Camera-type eye (tissue), 1 donor: Measurements from ENCODE around the gene FAF2.

DNA sequence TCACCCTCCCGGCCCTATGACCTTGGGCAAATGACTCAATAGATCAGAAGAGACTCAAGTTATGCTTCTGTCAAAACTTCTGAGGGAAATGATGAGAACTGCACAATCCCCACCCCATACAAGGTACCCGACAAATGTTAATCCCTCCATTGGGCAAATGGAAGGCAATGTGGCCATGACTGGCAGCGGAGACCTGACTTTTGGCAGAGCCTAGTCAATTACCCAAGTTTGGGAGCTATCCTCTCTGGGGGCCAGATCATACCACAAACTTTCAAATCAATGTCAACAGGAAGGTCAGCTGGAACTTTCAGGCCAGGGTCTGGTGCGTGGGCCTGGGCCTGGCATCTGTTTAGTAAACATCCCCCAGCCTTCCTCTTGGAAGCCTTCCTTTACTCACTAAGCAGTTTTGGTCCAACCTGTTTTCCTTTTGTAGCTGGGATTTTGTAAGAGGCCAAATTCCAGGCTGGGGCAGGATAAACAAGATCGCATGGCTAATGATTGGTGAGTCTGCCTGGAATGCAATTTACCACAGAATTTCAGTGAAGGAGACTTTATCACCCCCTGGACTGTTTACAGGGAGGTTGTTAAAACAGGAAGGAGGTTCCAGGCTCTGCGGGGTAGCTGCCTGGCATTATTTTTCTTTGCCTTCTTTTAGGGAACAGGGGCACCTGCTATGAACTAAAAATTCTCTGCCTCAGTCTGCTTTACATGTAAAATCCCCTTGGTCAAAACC is 64.1 kb upstream of the CPEB4 start:
- RAMPAGE, long total RNA: no peak

DNA sequence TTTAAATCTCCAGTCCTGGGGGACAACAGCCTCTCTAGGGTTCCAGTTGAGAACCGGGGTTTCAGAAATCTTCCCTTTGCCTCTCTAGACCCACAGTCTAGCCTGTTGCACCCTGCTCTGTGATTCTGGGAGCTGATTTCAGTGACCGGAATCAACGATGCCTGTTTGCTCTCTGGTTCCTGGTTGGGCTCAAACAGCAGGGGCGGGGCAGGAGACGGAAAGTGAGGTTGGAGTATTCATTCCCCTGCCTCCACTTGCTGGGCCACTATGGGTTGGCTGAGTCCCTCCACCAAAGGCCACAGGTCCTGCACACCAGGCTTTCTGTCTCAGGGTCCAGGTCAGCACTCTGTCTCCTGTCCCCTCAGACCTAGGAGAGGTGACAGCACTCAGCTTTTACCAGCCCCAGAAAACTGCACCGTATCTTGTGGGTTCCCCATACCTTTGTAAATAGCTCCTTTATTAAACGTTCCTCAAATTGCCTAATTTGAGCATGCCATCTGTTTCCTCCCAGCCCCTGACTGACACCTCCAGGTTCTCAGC is 23.7 kb upstream of the CPEB4 start:
- RAMPAGE, long total RNA: no peak

GRCh38 chr5:173865618-173866069 is 22.5 kb upstream of the CPEB4 start:
- RAMPAGE, long total RNA: no peak

DNA sequence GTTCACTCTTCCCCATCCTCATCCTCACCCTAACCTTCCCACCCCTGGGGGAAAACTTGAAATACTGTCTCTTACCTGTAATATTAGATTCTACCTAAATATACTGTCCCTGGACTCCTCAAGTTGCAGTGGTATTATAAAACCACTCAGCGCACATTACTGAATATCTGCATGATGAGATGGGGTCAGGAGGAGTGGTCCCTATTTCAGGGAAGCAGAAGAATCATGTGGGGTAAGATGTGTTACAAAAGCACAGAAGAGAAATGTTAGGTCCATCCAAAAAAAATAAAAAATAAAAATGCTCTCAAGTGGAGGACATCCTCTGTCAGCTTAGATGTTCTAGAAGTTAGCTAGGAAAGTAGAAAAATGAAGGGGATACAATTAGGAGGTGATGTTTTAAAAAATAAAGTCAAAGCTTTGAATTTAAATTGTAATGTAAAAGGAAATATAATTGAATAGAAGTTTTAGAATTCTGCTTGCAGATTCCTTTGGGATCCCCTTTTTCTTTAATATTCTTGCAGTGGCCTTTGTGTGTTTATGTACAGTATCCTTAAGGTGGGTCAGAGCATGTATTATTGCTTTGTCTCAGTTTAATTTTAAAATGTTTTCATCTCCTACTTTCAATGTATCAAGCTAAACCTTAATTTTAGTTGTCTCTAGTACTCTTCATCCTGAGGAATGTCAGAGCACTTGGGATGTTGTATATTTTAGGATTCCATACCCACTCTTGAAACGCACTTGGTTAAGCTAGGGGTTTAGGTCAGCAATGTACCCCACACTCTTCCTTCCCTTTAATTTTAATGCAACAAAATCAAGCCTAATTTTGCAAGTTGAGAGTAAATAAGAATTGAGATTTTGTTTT is 20.5 kb downstream of the CPEB4 start:
- RAMPAGE, long total RNA: no peak

DNA sequence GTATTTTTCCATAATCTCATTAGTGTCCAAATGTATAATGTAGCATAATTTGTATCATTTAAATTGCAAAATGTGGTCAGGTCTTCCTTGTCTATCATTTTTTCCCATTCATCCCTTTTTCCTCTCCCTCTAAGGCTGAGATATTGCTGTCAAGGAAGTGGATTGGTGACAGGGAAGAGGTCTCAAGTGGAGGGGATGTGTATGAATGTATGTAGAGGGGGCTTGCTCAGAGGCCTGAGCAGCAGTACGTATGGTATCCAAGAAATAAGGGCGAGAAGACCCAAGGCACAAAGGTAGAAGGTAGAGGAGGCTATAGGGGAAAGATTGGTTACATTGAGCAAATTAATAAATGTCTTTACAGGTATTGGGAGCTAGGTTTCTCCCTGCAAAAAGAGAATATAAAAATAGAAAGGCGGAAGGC is 41.8 kb upstream of the C5orf47 start:
- RAMPAGE, long total RNA: no peak

GRCh38 chr5:174188310-174188876 is 142.9 kb downstream of the NSG2 start:
- RAMPAGE, long total RNA: no peak

- RAMPAGE, long total RNA: no peak
Observed at GRCh38 chr5:174273275-174273736, 227.8 kb downstream of the NSG2 start.

- RAMPAGE, long total RNA: no peak
Observed at GRCh38 chr5:174608405-174608814, 116.0 kb upstream of the MSX2 start.

- RAMPAGE, long total RNA: no peak
Observed at GRCh38 chr5:174708643-174708994, 15.8 kb upstream of the MSX2 start.

DNA sequence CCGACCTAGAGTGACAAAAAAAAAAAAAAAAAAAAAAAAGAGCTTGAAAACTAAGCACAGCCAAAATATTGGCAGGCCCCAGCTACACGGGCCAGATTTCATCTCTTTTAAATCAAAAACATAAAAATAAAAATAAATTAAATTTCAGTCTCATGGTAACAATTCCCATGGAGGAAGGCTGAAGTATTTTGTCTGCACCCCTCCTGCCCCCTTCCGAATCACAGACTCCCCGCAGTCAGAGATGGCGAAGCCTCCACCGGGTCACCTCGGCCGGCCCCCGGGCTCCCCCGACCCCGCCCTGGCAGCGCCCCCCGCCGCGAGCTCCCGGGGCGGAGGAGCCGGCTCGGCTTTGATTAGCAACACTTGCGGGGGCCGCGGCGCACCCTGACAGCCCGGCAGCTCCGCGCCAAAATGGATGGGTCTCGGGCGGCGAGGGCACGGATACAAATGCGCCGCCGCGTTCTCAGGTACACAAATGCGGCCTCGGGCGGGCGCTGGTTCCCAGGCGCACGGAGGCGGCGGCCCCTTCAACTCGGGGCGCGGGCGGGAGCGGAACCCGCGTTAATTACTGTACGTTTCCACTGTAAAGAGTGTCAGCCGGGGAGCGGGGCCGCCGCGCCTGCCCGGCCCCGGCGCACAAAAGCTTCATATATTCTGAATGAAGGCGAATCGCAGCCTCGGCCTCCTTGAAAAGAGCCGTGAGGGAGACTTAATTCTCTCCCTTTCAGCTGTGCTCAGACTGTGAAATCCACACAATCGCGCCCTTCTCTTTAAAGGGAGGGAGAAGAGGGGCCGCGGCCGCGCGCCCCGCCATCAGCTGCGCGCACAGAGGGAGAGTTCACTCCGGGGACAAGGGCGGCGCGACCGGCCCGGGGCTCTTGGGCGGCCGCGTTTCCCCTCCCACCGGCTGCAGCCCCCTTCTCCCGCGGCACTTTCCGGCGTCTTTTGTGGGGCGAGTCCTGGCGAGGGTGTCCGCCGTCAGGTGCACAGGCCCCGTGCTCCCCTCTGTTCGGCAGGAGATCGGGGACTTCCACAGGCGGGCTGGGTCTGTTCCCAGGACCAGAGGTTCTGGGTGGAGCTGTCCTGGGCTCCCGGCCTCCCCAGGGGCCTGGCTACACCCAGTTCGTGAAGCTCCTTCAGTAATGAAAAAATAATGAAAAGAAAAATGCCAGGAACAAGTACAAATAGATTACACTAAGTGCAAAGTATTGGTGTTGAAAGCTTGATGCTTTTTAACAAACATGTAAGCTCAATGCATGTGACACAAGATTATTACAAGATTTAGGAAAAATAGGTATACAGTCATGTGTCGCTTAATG is 27.0 kb downstream of the MSX2 start:
- RAMPAGE, long total RNA: no peak

DNA sequence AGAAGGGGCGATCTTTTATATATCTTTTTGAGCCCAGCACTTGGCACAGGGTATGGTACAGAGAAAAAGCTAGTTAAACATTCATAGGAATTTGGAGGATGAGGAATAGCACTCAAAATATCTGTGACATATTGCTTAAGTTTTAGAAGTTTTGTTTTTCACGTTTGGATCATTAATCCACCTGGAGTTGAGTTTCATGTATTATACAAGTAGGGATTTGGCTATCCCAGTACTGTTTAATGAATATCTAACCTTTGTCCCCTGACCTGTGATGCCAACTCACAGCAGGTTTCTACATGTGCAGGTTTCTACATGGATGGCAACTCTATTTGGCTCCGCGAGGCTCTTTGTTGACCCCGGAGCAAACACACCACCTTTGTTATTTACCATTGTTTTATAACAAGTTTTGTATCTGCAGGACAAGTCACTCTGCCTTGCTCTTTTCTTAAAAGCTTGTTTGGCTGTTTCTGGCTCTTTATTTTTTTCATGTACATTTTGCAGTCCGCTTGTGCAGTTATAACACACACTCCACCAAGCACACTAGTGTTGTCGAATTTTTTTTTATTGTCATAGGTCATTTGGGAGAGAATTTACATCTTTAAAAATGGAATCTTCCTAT is 926 bp upstream of the SFXN1 start:
- RAMPAGE, long total RNA: no peak

- RAMPAGE, long total RNA: no peak
Observed at GRCh38 chr5:175478721-175479557, 579 bp downstream of the SFXN1 start.

GRCh38 chr5:175572863-175573470 is 84.9 kb upstream of the HRH2 start:
- RAMPAGE, long total RNA: no peak

DNA sequence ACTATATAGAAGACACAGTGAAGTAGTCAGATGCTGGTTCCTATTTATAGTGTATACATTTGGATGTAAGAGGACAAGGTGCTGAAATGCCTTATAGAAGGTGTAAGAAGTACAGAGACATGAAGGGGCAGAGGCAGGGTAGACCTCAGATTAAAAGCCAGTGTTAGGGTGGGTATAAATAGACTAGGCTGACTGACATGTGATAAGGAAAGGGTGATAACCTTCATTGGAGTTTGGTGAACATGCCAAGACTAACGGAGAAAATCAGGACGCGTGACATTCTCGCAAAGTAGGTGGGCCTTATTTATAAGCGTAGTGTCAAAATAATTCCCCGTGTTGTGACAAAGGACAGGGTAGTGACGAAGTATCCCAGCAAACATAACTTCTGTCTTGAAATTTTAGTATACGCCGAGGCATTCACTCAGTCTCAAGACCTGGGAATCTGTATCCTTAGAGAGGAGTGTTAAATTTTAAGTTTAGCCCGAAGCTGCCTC is 59.0 kb upstream of the HRH2 start:
- RAMPAGE, long total RNA: no peak

DNA sequence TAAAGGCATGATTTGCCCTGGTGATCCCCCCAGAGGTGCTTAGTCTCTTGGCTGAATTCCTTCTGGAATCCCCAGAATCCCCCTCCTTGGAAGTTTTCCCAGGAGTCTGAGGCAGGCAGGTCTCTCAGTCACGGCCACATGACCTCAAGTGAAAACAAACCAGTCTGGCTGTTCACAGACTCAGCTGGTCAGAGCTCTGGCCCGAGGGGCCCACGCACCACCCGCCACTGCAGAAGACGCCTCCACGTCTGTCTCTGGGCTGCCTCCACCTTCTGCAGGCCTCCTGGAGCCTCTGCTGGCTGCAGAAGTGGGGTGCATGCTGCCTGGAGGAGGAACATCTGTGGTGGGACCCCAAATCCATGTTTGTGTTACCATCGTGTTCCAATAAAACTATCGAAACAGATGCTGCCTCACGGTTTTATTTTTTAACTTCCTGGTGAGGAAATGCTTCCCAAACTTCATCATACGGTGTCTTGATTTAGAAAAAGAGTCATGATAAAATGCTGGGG is 52.5 kb downstream of the HRH2 start:
- RAMPAGE, long total RNA: no peak

DNA sequence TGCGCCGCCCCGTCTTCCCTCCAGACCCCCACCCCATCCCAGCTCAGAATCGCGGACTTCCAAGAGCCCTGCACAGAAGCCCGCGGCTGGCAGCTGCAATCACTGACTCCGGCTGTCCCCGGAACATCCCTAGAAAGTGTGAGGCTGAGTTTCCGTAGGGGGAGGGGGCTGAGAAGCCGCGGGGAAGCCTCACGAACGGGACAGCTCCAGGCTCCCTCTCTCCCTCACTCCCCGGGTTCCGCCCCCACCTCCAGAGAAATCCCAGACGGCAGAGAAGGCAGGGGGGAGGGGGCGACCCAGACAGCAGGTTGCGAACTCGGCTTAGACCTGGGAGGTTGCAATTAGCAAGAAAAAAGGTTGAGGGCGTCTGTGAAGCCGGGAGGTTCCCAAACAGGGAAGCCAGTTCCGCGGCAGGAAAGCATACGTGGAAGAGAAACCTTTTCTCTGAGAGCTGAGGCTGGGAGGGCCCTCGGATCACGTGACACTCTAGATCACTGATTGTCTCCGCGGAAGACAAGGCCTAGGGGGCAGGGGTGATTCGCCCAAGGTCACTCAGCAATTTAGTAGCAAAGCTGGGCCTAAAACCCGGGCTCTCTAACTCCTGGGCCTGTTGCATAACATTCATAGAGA is 73.8 kb upstream of the CPLX2 start:
- RAMPAGE, long total RNA: no peak

- RAMPAGE, long total RNA: no peak
Observed at GRCh38 chr5:175968473-175968698, 271 bp upstream of the THOC3 start.

GRCh38 chr5:176383502-176384574 is 4.6 kb downstream of the NOP16 start:
- RAMPAGE, long total RNA: no peak

GRCh38 chr5:176416990-176417421 is 667 bp upstream of the CLTB start:
- RAMPAGE, long total RNA: no peak

GRCh38 chr5:176448278-176448484 is at the start of gene FAF2:
Gene FAF2 (plus strand): TSS chr5:176448385.
- RAMPAGE, long total RNA: no peak